ENCODE data around the genes SMIM24, DOHH, RAX2, MATK and ZFR2.

DNA sequence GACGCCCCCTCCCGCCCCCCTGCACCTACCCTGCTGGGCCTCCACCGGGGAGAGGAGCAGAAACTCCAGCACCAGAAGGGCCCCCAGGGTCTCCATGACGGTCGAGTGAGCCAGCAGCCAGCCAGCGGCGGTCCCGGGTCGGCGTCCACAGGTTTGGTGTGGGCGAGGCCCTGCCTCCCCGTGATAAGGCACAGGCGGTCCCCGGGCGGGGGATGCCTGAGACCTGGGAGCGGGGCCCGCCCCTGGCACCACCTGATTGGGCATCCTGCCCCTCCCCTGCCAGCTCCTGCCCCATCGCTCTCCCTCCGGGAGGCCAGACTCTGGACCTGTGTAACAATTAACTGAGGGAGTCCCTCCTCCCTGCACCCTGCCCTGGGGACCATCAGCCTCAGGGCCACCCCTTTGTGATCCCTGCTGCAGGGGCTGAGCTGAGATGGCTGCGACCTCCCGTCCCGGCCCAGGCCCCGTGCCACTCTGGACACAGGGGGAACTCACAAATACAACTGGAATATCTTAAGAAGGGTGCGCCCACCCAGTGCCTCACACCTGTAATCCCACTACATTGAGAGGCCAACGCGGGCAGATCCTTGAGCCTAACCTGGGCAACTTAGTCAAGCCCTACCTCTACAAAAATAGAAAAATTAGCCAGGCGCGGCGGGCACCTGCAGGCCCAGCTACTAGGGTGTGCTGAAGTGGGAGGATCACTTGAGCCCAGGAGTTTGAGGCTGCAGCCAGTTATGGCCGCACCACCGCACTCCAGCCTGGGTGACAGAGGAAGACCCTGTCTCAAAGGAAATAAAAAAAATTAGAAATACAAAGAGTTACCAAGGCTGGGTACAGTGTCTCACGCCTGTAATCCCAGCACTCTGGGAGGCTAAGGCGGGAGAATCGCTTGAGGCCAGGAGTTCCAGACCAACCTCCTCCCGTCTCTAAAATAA is at the start of gene SMIM24:
Gene SMIM24 (minus strand): TSS at position 158 of the 938 bp plus-strand sequence.
- PRO-cap, result unidirectional peak, minus-strand start at position 185 of the sequence
- RAMPAGE, long total RNA, result no peak

DNA sequence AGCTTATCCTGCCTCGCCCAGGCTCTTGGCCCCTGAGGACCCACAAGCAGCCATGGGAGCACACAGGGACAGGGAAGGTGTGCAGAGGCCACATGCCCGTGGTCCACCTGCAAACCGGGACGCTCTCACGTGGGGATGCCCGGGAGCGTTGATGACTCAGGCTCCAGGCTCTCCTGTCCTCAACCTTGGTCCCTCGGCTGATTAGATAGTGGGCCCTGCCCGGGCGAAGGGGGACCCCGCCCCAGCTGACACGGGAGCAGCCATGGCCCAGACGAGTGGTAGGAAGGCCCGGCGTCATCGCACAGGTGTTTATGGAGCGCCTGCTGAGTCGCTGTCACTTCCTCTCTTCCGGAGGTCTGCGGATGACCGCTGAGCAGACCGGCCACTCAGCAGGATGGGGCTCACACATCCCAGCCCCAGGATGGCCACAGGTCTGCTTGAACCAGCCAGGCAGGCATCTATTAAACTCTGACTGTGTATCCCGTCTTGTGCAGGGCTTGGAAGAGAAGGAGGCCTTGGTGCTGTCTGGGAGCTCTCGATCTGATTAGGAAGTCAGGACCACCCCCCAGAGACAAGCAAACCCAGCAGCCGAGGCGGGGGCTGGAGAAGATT is 1.5 kb upstream of the SMIM24 start:
- PRO-cap, result no peak
- RAMPAGE, long total RNA, result no peak

- PRO-cap, result bidirectional peak, plus-strand start at chr19:3500450, minus-strand start at chr19:3500126; bidirectional peak, plus-strand start at chr19:3500724, minus-strand start at chr19:3500614; bidirectional peak, plus-strand start at chr19:3500956, minus-strand start at chr19:3500931
- RAMPAGE, long total RNA, result start-site peak on the minus strand at chr19:3500620-3500692, 69 and 16 reads in 2 replicates
These were observed at the start of gene DOHH for GRCh38 chr19:3499910-3501255. TSS of gene DOHH (minus strand) at chr19:3500674.

GRCh38 chr19:3510909-3511254 is 4.8 kb downstream of the FZR1 start:
- PRO-cap, result no peak
- RAMPAGE, long total RNA, result no peak

DNA sequence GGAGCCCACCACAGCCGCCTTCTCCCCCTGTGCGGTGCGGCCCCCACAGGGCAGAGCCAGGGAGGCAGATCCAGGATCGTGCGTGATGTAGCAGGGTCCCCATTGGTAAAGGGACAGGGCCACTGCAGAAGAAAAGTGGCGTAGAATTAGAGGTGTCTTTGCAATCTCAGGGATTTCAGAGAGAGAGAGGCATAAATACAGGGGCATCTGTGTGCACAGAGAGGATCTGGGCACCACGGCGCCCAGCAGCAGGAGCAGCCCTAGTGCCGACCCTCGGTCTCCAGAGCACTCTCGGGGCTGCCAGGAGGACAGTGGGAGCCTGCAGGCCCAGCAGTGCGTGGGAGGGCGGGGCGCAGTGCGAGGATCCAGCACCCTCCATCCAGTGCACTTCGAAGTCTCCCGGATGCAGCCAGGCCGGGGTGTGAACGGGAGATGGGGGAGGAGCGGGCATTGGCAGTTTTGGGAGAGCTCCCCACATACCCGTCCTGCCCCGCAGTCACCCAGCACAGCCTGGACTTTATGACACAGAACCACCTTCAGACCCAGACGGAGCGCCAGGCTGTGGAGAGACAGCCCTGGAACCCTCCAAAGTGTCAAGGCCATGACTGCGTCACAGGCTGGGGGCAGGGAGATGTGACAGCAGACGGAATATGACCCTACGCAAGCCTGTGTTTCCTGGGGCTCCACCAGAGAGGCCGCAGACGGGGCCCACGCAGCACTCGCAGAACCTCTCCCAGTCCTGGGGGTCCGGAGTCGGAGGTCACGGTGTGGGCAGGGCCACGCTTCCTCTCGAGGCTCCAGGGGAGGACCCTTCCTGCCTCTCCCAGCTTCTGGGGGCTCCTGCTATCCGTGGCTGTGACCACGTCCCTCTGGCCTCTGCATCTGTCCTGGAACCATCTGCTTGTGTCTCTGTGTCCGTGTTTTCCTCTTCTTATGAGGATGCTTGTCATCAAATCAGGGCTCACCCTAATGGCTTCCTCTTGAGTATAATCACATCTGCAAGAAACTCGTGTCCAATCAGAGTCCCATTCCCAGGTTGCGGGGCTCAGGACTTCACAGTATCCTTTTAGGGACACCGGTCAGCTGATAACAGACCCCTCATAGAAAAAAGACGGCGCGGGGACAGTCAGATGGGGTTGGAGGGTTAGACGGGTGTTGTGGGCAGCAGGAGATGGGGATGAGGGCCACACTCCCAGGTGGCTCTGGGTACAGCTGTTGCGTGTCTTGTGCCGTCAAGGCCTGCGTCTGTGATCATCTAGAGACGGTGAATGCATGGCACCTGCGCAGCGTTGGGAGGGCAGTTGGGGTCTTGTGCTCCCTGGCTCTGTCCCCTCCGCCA is 14.6 kb upstream of the TEKTIP1 start:
- PRO-cap, result no peak
- RAMPAGE, long total RNA, result no peak

GRCh38 chr19:3537047-3537775 is 1.8 kb upstream of the TEKTIP1 start:
- PRO-cap, result no peak
- RAMPAGE, long total RNA, result no peak

- PRO-cap, result unidirectional peak, minus-strand start at chr19:3573555; bidirectional peak, plus-strand start at chr19:3574176, minus-strand start at chr19:3573877
- RAMPAGE, long total RNA, result no peak
These were observed 1.1 kb downstream of the HMG20B start for GRCh38 chr19:3573451-3574704.

- PRO-cap, result bidirectional peak, plus-strand start at chr19:3607951, minus-strand start at chr19:3607776
- RAMPAGE, long total RNA, result no peak
These were observed 845 bp upstream of the TBXA2R start for GRCh38 chr19:3607356-3608084.

GRCh38 chr19:3618248-3618832 is 8.2 kb downstream of the CACTIN start:
- PRO-cap, result no peak
- RAMPAGE, long total RNA, result no peak

DNA sequence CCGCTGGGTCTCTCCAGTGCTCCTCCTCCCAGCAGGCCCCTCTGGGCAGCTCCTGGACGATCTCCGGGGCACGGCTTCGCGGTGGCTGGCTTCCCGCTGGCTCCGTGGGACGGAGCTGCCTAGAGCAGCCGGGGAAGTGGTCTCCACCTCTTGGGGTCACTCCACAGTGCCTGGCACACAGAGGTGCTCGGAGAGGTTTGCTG is 9.8 kb upstream of the CACTIN start:
- PRO-cap, result no peak
- RAMPAGE, long total RNA, result no peak

DNA sequence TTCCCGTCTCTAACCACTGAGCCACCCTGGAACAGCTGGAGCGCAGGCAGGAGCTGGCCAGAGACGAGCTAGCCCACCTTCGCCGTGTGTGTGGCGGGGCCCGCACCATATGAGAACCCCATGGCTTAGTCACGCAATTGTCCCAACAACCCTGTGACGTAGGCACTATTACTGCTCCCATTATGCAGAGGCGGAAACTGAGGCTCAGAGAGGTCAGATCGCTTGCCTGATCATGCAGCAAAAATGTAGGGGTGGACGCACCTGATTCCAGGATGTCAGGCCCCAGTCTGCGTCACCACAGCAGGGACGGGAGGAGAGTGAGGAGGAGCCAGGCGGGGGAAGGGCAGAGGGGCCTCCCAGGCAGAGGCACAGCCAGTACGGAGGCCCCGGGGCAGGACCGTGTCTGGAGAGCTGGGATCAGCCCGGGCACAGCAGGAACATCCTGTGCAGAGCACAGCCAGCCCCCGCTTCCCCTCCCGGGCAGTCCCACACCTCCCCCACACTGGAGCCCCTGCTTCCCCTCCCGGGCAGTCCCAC is 16.8 kb downstream of the PIP5K1C start:
- PRO-cap, result bidirectional peak, plus-strand start at position 369 of the sequence, minus-strand start at position 247 of the sequence
- RAMPAGE, long total RNA, result no peak

GRCh38 chr19:3688267-3689150 is 11.8 kb downstream of the PIP5K1C start:
- PRO-cap, result no peak
- RAMPAGE, long total RNA, result no peak

- PRO-cap, result no peak
- RAMPAGE, long total RNA, result no peak
These were observed 17.8 kb downstream of the APBA3 start for GRCh38 chr19:3743541-3744171.

DNA sequence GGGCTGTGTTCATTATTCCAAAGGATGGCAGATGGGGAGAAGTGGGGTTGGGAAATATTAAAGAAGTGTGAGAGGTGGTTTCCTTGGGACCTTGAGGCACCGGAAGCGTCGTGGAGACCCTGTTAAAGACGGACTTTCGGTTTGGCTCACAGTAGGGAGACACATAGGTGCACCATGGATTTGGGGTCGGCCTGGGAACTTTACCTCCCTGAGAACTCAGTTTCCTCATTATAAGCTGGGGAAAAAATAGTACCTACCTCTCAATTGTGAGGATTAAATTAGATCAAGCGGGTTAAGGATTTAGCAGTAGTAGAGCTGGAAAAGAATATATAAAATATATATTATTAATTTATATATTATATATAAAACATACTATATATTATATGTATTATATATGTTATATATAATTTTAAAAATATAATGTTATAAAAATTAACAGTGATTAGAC is 424 bp upstream of the APBA3 start:
- PRO-cap, result unidirectional peak, minus-strand start at position 127 of the sequence
- RAMPAGE, long total RNA, result no peak

DNA sequence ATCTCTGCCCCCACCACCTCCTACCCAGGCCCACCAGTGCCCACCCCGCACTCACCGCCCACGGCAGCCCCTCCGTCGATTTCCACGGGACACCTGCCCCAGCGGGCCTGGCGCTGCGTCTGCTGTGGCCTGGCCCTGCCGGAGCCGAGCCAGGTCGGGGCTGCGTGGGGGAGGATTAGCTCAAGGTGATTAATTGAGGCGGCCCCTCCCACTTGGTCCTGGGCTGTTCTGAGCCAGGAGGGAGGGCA is at the start of gene RAX2:
Gene RAX2 (minus strand): TSS at position 121 of the 248 bp plus-strand sequence.
- PRO-cap, result no peak
- RAMPAGE, long total RNA, result no peak

- PRO-cap, result bidirectional peak, plus-strand start at chr19:3785836, minus-strand start at chr19:3785794; bidirectional peak, plus-strand start at chr19:3785946, minus-strand start at chr19:3785998; unidirectional peak, minus-strand start at chr19:3786267; unidirectional peak, minus-strand start at chr19:3786381
- RAMPAGE, long total RNA, result no peak
These were observed at the start of gene MATK for GRCh38 chr19:3785691-3786936. TSS of gene MATK (minus strand) at chr19:3786381.

- PRO-cap, result no peak
- RAMPAGE, long total RNA, result no peak
These were observed 40.5 kb downstream of the ZFR2 start for GRCh38 chr19:3828176-3828937.

GRCh38 chr19:3868259-3869490 is at the start of gene ZFR2:
TSS of gene ZFR2 (minus strand) at chr19:3869038.
- PRO-cap, result bidirectional peak, plus-strand start at chr19:3868548, minus-strand start at chr19:3868443; bidirectional peak, plus-strand start at chr19:3868739, minus-strand start at chr19:3868806; unidirectional peak, minus-strand start at chr19:3869001
- RAMPAGE, long total RNA, result no peak

GRCh38 chr19:4042296-4043153 is 24.2 kb downstream of the ZBTB7A start:
- PRO-cap, result no peak
- RAMPAGE, long total RNA, result no peak

GRCh38 chr19:4047493-4048084 is 19.1 kb downstream of the ZBTB7A start:
- PRO-cap, result no peak
- RAMPAGE, long total RNA, result no peak